AG04450 (cell line): ENCODE results near the genes NUCB1 and C19orf73.

DNA sequence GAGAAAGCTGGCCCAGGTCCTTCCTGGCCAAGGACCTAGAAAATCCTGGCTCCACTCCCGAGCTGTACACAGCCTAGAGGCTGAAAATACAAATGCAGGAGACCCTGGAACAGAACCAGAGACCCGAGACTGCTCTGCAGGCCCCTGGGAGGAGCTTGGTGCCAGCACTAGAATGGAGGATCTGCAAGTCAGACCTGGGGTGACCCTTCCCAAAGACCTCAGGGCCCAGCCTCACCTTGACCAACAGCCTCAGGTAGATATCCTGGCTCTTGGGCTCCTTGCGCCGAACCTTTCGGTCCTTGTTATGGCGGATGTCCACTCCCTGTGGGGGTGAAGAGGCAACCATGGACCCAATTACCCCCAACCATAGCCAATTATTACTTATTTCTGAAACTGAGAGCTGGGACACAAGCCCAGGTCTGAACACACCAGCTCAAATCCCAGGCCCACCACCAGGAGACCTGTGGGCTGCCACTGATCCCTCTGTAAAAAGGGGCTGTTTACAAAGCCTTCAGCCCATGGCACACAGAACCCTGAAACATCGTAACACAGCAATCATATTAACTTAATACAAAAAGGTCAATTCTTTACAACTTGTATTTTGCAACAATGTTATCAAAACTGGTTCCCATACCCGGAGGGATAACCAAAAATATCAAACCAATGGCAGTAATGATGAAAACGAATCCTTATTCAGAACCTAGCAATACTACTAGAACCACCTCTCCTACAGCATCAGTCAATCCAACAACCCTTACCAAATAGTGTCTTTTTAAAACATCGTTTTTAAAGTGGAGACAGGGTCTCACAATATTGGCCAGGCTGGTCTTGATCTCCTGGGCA is 1.2 kb downstream of the RPL18 start:
- CAGE, long polyA plus RNA, result no peak
- RRBS, result no CpG with 5 or more reads among the region's 10 CpGs

GRCh38 chr19:48630671-48631289 is 6.4 kb downstream of the DBP start:
- CAGE, long polyA plus RNA, result no peak
- RRBS, result 25% methylated on average over 7 of the region's 30 CpGs

- CAGE, long polyA plus RNA, result no peak
- RRBS, result 6% methylated on average over 5 of the region's 31 CpGs
These were observed 1.0 kb downstream of the DBP start for GRCh38 chr19:48635986-48636763.

DNA sequence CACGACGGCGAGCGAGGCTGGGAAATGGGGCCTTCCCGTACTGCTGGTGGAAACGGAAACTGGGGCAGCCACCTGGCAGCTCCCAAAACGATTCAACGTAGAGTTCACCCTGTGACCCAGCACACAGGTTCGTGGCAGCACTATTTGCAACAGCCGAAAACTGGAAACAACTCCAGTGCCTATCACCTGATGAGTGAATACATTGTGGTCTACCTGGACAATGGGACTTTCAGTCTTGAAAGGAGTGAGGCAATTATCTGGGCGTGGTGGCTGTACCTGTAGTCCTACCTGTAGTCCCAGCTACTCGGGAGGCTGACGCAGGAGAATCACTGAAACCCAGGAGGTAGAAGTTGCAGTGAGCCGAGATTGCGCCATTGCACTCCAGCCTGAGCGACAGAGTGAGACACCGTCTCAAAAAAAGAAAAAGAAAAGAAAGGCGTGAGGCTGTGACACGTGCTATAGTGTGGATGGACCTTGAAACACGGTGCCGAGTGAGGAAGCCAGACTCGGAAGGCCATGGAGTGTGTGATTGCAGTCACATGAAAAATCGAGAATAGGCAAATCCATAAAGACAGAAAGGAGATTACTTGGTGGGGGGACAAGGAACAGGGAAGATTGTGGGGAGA is 4.0 kb upstream of the NTN5 start:
- CAGE, long polyA plus RNA, result no peak
- RRBS, result no CpG with 5 or more reads among the region's 23 CpGs

GRCh38 chr19:48720178-48721395 is 1.1 kb upstream of the MAMSTR start:
- CAGE, long polyA plus RNA, result no peak
- RRBS, result no CpG with 5 or more reads among the region's 60 CpGs

GRCh38 chr19:48726942-48727684 is 7.6 kb upstream of the MAMSTR start:
- CAGE, long polyA plus RNA, result no peak
- RRBS, result 89% methylated on average over 1 of the region's 10 CpGs

DNA sequence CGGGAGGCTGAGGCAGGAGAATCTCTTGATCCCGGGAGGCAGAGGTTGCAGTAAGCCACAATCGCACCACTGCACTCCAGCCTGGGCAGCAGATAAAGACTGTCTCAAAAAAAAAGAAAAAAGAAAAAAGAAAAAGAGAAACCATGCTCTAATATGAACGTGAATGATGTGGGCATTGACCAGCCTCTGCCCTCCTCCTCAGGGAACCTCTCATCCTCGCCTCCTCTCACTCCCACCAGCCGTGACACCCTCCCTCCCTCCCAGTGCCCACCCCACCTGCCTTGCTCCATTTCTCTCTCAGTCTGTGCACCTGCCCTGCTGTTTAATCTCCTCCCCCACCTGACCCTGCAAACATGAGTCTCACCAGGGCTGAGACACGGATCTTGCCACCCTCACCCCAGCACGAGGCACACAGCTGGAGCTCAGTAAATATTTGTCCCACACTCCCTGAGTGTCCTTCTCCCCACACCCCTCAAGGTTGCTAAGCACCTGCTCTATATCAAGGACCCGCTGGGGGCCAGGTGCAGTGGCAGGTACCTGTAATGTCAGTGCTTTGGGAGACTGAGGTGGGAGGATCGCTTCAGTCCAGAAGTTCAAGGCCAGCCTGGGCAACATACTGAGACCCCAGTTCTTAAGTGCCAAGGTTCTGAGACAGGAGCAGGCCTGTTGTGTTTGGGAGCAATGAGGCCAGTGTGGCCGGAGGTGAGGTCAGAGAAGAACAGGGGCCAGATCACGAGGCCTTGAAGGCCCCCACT is 7.6 kb upstream of the BCAT2 start:
- CAGE, long polyA plus RNA, result no peak
- RRBS, result no CpG with 5 or more reads among the region's 12 CpGs

DNA sequence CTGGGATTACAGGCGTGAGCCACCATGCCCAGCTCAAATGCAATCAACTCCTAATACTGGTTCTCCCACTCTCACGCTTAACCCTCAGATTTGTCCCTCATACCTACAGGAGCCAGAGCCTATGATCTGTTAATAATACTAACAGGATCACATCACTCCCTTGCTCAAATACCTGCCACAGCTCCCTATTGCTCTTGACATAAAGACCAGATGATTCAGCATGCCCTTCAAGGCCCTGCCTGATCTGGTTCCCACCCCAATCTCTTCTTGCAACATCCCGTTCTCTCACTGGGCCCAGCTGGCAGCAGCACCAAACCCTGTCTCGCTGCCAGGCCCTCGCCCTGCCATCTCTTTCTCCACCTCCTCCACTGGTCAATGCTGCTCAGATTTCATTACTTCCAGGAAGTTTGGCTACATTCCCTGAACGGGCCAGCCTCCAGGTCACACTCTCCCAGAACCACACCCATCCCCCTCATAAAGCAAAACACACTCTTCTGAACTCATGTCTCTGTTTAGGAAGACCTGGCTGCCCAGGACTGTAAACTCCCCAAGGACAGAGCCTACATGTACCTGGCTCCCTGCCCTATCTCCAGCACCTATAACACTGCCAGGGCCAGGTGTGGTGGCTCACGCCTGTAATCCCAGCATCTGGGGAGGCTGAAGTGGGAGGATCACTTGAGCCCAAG is 8.6 kb upstream of the BCAT2 start:
- CAGE, long polyA plus RNA, result no peak
- RRBS, result no CpG with 5 or more reads among the region's 7 CpGs

GRCh38 chr19:48881770-48882744 is 9.8 kb downstream of the PPP1R15A start:
- CAGE, long polyA plus RNA, result no peak
- RRBS, result no CpG with 5 or more reads among the region's 29 CpGs

DNA sequence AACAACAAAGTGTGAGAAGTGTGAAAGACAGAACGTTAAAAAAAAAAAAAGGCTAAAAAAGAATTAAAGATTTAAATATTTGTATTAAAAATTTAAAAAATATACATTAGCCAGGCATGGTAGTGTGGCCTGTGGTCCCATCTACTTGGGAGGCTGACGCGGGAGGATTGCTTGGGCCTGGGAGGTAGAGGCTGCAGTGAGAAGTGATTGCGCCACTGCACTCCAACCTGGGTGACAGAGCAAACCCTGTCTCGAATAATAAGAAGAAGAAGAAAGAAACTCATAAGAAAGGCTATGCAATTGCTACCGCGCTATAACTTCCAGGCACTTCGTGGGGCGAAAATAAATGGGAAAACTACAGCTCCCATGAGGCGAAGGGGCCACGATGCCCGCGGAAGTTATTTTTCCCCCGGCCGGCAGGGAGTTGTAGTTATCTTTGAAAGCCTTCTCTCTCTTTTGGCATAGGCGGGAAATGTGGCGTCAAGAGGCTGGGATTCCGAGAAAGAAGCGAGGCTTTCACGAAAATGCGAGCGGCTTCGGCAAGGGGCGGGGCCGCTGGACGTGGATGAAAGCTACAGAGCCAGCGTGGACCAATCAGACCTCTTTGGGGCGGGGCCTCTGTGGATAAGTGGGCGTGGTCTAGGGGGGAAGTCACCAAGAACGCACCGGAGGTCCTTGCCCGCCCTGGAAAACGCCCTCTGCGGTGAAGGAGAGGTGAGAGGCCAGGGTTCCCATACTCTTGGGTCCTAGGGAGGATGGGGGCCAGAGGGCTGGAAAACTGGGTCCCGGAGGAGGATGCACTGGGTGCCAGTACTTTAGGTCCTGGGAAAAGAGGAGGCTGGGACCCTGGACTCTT is at the start of gene NUCB1:
TSS of gene NUCB1 (plus strand) at position 654 of the 856 bp plus-strand sequence.
- CAGE, long polyA plus RNA, result start-site peak on the plus strand centred at position 663 of the sequence, 87 bp wide, 2,312 and 1,496 reads in 2 replicates
- RRBS, result 3% methylated on average over 4 of the region's 35 CpGs

DNA sequence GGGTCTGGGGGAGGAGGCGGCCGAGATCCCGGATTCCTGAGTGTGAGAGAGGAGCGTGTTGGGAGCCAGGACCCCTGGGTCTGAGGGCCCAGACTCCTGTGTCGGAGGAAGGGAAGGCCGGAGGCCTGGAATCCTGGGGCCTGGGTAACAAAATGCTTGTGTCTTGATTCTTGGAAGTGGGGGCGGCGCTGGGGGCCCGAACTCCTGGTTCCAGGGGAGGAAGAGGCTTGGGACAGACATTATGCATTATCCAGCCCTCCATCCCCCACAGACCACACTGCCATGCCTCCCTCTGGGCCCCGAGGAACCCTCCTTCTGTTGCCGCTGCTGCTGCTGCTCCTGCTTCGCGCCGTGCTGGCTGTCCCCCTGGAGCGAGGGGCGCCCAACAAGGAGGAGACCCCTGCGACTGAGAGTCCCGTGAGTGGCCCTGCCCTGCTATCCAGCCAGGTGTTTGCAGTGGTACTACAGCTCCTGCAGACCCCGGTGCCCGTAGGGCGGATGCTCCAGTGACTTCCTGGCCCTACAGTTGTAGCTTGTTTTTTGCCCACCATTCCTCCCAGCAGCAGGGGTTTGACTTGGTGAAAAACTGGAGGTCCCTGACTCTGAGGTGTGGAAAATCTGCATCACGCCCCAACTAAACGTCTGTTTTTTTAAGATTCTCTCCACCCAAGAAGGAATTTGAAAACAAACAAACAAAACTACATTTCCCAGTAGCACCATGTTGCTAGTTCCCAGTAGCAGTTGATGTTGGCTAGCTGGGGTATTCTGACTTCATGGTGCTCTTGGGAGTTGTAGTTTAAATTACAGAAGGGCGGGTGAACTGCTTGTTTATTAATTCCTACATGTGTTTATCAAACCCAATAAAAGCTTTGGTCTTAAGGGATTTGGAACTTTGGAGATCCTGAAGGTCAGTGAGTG is 662 bp downstream of the NUCB1 start:
- CAGE, long polyA plus RNA, result no peak
- RRBS, result 1% methylated on average over 6 of the region's 24 CpGs

- CAGE, long polyA plus RNA, result no peak
- RRBS, result no CpG with 5 or more reads among the region's 18 CpGs
These were observed 384 bp downstream of the RUVBL2 start for GRCh38 chr19:48994010-48994532.

DNA sequence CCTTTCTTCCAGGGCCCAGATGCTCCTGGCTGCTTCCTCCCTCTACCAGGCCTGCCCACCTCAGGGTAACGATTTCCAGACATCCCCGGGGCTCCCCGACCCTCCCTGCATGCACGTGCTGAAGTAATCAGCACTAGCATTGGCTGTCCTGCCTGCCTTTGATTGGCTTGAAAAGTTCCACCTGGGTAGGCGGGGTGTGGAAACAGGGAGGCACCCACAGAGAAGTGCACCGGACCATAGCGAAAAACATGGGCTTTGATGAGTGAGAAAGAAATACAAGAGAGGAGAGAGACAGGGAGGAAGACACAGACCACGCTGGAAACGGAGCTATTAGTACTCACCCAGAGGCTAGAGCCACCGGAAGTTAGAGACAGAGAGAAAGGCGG is 529 bp upstream of the ENSG00000268655 start:
- CAGE, long polyA plus RNA, result no peak
- RRBS, result no CpG with 5 or more reads among the region's 11 CpGs

DNA sequence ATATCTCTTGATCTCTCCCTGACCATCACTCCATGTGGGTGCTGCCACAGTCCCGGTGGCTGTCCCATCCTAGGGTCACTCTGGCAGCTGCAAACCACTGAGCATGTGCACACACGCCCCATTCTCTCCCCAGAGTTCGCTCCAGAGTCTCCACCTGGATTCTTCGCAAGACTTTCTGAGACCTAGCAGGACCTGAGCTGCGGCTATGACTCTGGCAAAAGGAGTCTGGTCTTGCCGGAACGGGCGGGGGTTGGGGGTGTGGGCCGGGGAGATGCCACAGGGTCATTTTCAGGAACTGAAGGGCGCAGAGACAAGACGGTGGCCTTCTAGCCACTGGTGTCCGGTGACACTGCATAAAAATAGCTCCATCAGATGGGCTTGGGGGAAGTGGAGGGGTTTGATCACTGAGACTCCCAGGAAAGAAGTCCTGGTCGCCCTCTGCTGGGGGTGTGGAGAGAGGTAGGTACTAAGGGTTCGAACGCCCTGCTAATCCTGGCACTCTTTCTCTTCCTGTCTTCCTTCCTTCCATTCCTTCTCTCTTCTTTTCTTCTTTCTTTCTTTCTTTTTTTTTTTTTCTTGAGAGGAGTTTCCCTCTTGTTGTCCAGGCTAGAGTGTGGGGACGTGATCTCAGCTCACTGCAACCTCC is 1.3 kb upstream of the KCNA7 start:
- CAGE, long polyA plus RNA, result no peak
- RRBS, result 54% methylated on average over 4 of the region's 16 CpGs

- CAGE, long polyA plus RNA, result no peak
- RRBS, result 1% methylated on average over 33 of the region's 68 CpGs
These were observed at the start of gene C19orf73 for GRCh38 chr19:49118330-49119215. TSS of gene C19orf73 (minus strand) at chr19:49119143.

DNA sequence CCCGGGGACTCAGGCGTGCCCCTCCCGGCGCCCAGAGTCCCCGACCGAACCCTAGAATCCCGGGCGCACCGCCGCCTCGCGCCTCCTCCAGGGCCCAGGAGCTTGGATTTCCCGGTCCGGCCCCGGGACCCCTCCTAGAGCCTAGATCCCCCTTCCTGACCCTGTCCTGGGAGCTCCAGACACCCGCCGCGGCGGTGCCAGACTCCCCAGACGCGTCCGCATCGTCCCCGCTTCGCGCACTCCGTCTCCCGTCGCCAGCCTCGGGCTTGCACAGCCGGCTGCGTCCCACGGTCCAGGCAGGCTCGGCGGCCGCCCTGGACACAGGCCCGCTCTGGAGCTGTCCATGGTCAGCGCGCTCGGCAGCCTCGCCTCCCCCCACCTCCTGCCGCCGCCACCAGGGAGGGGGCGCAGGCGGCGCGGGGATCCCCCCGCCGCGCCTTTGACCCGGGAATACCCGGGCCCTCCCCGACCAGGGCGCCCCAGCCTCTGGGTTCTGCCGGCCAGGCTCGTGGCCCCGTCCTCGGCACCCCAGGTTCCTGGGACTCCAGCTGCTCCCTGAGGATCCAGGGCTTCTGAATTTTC is 603 bp downstream of the PPFIA3 start:
- CAGE, long polyA plus RNA, result no peak
- RRBS, result 3% methylated on average over 12 of the region's 58 CpGs

- CAGE, long polyA plus RNA, result no peak
- RRBS, result 5% methylated on average over 1 of the region's 27 CpGs
These were observed 6.4 kb downstream of the HRC start for GRCh38 chr19:49148701-49149195.

DNA sequence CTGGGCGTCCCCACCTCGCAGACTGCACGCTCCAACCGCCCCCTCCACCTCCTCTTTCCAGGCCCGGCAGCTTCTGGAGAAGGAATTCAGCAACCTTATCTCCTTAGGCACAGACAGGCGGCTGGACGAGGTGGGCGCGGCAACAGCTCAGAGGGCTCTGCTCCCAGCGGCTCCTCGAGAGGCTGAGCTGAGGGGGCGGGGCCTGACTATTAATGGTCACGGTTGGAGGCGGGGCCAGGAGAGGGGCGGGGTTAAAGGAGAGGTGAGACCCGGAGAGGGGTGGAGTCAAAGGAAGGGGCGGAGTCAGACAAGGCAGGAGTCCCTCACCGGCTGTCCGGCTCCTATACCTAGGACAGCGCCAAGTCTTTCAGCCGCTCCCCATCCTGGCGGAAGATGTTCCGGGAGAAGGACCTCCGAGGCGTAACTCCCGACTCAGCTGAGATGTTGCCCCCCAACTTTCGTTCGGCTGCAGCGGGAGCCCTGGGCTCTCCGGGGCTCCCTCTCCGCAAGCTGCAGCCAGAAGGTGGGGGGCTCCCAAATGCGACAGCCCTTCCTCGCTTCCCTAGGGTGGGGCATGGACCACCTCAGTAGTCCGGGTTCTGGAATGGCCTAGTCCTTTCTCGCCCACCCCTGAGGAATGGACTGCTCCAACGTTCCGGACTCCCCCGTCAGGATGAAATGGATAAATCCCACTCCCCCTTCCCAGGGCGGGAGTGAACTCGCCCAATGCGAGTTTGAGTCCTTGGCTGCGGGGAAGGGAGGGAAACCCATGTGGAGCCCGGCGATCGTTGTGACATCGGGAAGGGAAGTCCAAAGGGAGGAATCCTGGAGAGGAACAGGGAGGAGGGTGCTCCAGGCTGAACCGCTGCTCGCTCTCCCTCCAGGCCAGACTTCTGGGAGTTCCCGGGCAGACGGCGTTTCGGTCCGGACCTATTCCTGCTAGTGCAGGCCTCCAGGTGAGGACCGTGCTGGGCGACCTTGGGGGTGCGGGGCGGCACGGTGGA is 5.7 kb downstream of the HRC start:
- CAGE, long polyA plus RNA, result no peak
- RRBS, result 2% methylated on average over 26 of the region's 58 CpGs

GRCh38 chr19:49155701-49156533 is 721 bp upstream of the HRC start:
- CAGE, long polyA plus RNA, result no peak
- RRBS, result no CpG with 5 or more reads among the region's 8 CpGs

DNA sequence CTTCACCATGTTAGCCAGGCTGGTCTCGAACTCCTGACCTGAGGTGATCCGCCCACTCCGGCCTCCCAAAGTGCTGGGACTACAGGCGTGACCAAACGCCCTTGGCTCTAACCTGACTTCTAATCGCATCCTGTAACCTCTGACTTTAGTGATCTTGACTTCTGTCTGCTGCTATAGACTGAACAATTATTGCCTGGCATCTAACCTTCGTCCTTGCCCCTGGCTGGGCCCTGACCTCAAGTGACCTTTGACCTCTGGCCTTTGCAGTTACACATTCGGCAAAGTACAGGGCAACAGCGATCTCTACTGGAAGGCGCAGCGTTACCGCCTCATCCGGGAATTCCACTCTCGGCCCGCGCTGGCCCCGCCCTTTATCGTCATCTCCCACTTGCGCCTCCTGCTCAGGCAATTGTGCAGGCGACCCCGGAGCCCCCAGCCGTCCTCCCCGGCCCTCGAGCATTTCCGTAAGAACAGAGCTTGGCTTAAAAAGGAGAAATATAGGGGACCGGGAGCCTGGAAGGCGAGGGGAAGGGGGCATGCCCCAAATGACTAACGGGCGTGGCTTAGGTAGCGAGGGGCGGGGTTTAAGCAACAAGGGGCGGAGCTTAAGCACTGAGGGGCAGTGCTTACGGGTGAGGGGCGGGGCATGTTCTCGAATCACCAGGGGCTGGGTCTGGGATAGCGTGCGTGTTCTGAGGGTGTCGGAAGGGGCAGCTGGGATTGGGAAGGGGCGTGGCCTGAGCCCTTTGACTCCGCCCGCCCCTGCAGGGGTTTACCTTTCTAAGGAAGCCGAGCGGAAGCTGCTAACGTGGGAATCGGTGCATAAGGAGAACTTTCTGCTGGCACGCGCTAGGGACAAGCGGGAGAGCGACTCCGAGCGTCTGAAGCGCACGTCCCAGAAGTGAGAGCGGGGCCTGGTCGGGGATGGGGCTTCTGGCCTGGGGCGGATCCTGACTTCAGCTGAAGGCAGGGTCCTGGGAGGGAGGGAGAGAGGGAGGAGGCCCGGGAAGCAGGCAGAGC is 52.7 kb downstream of the TRPM4 start:
- CAGE, long polyA plus RNA, result no peak
- RRBS, result 25% methylated on average over 9 of the region's 57 CpGs